Subcutaneous preadipocyte (primary cell): Measurements from ENCODE around the gene TMEM236.

DNA sequence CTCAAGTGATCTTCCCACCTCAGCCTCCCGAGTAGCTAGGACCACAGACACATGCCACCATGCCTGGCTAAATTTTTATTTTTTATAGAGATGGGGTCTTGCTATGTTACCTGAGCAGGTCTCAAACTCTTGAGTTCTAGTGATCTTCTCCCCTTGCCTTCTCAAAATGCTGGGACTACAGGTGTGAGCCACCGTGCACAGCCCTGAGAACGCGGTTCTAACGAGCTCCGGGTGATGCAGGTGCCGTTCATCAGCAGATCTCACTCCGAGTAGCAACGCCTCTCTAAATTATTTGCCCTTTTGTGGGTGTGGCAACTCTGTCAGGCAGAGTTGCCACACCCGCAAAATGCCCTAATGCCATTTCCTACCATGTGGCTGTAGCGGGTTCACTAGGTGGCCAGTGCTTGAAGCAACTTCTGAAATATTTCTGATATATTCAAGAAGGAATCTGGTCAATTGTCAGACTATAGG lies 62.8 kb upstream of the NMT2 start:
- CAGE, long polyA plus RNA: no peak

DNA sequence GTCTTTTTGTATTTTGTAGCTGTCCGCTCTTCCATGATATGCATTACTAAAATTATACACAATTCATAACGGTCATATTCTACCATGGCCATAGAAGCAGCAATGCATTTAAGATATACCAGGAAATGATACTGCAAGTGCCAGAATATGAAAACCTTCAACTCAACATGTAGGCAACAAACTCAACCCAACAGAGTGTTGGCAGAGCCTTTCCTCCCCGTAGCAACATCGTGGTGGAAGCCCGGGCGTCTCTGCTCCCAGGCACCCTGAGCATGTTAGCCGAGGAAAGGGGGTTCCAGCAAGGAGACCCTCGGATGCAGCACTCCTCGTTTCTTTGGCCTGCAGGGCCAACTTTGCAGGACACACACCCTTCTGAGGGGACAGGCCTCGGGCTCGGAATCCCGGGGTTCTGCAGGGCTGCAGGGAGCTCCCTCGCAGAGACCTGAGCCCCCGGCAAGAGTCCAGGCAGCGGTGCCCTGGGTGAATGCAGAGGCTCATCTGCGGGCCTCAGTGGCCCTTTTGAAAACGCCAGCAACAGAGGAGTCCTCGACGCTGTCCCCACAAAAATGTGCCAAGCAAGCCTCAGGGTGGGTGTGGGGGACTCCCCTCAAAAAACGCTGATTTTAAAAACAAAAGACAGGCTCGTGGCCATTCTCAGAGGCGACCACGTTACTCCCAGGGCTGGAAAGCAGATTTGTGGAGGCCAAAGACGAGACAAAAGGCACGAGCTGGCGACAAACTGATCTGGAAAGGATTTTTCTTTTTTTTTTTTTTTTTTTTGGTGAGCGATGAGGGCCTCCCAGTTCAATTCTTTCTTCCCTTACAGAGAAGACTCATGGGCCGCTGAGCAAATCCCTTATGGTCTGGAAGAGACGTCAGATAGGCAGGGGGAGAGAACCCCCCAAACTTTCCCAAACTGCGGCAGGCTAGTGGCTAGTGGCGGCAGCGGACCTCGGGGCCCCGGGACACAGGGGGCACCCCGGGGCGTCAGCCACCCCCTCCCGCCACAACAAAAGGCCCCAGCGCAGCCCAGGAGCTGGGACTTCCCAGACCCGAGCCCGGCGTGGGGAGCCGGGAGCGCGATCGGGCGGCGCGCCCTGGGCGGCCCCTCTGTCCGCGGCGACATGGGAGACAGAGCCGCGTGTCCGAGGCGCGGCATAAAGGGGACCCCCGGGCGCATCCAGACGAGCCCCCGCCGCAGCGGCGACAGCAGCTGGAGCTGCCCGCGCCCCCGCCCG lies 1.2 kb downstream of the FAM171A1 start:
- CAGE, long polyA plus RNA: no peak

- CAGE, long polyA plus RNA: no peak
Observed at GRCh38 chr10:15374146-15374746, 3.2 kb upstream of the FAM171A1 start.

GRCh38 chr10:15529002-15529331 lies 157.9 kb upstream of the FAM171A1 start:
- CAGE, long polyA plus RNA: no peak

GRCh38 chr10:16440296-16440967 lies 3.6 kb downstream of the PTER start:
- CAGE, long polyA plus RNA: no peak

DNA sequence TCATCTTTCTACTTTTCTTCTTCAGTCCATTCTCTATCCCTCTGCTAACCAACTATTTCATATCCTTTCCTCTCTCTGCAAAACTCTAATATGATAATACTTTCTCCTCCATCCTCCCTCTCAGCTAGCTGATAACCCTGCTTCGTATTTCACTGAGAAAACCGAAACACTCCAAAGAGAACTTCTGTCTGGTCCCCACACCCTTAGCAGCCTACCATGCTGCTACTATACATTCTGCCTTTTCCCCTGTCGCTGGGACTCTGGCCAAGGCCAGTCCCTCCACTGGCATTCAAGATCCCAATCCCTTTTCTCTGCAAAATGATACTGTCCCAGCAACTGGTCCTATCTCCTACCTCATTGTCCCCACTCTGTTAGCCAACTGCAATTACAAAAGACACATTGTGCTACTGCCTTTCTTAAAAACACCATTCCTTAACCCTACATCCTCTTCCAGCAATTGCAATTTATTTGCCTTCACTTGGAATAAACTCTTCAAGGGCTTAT lies 113.6 kb upstream of the C1QL3 start:
- CAGE, long polyA plus RNA: no peak

DNA sequence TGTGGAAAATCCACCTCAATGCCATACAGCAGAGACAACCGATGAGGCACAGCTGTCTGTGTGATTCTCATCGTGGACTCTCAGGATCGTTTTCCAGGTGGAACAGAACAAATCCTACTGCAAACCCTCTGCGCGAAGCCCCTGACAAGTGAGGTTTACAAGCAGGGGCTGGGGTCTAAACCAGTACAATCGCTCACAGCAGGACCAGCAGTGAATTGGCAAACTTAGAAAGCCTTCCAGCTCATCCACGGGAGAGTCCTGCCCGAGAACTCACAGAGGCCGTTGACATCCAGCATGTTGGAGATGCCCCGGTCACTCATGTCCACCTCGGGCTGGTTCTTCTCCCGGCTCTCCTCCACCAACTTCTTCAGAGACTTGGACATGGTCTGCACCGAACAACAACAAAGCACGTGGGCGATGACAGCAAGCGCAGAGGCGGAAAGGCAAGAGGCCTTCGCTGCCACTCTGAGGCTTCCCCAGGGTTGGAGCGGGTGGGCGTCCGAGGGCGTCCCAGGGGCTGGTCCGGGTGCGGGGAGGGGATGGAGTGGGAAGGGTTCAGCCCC lies 444 bp downstream of the RSU1 start:
- CAGE, long polyA plus RNA: no peak

GRCh38 chr10:16828059-16828535 lies 10.9 kb upstream of the RSU1 start:
- CAGE, long polyA plus RNA: no peak

GRCh38 chr10:16891796-16892403 lies 74.7 kb upstream of the RSU1 start:
- CAGE, long polyA plus RNA: no peak

GRCh38 chr10:16986300-16987342 lies 143.0 kb downstream of the CUBN start:
- CAGE, long polyA plus RNA: no peak

DNA sequence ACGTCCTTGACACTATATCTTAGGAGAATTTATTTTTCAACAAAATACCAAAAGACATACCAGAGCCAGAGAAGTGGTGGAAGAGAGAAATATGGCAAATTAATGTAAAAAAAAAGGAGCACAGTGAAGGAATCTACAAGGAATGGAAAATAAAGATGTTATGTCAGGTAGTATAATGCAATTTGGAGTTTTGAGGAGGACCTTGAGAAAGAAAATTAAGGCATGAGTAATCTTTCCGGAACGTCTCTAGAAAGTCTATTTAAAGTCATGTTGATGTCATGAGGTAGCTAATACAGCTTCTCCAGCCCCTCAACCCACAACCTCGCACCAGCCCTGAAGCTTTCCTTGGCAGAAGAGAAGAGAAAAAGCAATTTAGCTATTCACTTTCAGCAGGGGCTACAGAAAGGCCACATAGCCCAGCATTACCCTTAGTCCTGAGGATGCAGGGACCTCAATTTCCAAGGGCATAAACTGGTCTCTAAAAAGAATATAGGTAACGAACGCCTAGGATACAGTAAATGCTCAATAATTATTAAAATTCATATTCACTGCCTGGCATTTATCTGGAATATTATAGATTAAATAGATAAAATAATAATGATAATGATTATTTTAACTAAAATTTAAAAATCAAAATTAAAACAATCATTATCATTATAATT lies 22.4 kb downstream of the TRDMT1 start:
- CAGE, long polyA plus RNA: no peak

DNA sequence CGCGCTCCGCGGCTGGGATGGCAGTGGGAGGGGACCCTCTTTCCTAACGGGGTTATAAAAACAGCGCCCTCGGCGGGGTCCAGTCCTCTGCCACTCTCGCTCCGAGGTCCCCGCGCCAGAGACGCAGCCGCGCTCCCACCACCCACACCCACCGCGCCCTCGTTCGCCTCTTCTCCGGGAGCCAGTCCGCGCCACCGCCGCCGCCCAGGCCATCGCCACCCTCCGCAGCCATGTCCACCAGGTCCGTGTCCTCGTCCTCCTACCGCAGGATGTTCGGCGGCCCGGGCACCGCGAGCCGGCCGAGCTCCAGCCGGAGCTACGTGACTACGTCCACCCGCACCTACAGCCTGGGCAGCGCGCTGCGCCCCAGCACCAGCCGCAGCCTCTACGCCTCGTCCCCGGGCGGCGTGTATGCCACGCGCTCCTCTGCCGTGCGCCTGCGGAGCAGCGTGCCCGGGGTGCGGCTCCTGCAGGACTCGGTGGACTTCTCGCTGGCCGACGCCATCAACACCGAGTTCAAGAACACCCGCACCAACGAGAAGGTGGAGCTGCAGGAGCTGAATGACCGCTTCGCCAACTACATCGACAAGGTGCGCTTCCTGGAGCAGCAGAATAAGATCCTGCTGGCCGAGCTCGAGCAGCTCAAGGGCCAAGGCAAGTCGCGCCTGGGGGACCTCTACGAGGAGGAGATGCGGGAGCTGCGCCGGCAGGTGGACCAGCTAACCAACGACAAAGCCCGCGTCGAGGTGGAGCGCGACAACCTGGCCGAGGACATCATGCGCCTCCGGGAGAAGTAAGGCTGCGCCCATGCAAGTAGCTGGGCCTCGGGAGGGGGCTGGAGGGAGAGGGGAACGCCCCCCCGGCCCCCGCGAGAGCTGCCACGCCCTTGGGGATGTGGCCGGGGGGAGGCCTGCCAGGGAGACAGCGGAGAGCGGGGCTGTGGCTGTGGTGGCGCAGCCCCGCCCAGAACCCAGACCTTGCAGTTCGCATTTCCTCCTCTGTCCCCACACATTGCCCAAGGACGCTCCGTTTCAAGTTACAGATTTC lies 1.5 kb downstream of the VIM start:
- CAGE, long polyA plus RNA: start-site peak on the plus strand centred at position 300 of the sequence, 441 bp wide, 25,609 and 11,484 reads in 2 replicates; start-site peak on the minus strand centred at position 781 of the sequence, 113 bp wide, 27 and 20 reads in 2 replicates

DNA sequence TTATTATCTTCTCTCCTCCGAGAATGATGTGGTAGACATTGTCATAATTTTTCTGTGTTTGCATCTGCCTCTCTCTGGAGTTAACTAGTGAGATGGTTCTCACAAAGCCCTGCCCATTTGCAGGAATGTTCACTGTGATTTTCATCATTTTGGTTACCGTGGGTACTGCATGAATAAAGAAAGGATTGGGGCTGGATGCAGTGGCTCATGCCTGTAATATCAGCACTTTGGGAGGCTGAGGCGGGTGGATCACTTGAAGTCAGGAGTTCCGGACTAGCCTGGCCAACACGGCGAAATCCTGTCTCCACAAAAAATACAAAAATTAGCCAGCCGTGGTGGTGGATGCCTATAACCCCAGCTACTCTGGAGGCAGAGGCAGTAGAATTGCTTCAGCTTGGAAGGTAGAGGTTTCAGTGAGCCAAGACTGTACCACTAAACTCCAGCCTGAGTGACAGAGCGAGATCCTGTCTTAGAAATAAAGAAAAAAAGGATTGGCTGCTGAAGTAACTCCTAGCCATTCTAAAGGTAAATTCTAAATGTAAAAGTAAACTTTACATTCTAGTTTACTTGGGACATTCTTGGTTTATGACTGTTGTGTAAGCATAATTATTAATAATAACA lies 10.9 kb downstream of the VIM start:
- CAGE, long polyA plus RNA: no peak

DNA sequence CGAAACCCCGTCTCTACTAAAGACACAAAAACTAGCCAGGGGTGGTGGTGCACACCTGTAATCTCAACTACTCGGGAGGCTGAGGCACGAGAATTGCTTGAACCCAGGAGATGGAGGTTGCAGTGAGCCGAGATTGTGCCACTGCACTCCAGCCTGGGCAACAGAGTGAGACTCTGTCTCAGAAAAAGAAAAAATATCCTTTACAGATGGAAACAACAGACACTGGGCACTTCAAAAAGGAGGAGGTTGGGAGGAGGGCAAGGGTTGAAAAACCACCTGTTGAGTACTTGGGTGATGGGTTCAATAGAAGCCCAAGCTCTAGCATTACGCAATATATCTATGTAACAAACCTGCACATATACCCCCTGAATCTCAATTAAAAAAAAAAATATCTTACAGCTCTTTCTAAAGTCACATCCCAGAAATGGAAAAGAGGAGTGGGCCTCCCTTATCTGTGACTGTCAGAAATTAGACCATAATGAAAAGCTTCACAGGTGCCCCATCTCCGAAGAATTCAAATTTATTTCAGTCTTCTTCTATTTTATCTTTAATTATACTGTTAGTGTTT lies 12.0 kb downstream of the VIM start:
- CAGE, long polyA plus RNA: no peak

DNA sequence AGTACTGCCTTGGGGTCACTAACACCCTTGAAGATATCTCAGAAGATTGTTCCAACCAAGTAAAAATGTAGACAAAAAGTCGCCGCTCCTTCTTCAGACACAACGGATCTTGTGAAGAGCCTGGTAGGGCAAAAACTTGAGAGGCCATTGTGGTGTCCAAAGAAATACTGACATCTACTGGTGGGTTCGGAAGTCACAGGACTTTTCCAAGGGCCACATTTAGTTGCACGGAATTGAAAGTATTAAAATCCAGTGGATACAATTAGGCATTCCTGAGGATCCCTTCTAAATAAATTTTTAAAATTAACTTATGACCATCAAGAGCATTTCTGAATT lies 29.6 kb downstream of the VIM start:
- CAGE, long polyA plus RNA: no peak

DNA sequence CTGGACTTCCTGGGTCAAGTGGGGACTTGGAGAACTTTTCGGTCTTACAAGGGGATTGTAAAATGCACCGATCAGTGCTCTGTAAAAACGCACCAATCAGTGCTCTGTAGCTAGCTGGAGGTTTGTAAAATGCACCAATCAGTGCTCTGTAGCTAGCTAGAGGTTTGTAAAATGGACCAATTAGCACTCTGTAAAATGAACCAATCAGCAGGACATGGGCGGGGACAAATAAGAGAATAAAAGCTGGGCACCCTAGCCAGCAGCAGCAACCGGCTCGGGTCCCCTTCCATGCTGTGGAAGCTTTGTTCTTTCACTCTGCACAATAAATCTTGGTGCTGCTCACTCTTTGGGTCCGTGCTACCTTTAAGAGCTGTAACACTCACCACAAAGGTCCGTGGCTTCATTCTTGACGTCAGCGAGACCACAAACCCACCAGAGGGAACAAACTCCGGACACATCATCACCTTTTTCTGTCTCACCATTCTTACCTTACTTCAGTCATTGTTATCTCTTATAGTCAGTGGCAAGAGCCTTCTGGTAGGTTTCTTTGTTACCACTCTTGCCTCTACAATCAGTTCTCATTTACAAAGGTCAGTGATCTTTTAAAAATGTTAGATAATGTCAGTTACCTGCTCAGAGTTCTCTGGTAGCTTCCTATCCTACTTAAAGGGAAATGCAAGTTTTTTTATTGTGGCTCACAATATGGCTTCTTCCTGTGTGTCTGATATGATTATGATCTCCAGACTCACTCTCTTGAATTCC lies 4.4 kb downstream of the STAM start:
- CAGE, long polyA plus RNA: no peak

GRCh38 chr10:17744244-17745178 lies 7.5 kb upstream of the TMEM236 start:
- CAGE, long polyA plus RNA: no peak

- CAGE, long polyA plus RNA: no peak
Observed at GRCh38 chr10:17751926-17752620, at the start of gene TMEM236. TMEM236 (plus strand) TSS chr10:17752201.

DNA sequence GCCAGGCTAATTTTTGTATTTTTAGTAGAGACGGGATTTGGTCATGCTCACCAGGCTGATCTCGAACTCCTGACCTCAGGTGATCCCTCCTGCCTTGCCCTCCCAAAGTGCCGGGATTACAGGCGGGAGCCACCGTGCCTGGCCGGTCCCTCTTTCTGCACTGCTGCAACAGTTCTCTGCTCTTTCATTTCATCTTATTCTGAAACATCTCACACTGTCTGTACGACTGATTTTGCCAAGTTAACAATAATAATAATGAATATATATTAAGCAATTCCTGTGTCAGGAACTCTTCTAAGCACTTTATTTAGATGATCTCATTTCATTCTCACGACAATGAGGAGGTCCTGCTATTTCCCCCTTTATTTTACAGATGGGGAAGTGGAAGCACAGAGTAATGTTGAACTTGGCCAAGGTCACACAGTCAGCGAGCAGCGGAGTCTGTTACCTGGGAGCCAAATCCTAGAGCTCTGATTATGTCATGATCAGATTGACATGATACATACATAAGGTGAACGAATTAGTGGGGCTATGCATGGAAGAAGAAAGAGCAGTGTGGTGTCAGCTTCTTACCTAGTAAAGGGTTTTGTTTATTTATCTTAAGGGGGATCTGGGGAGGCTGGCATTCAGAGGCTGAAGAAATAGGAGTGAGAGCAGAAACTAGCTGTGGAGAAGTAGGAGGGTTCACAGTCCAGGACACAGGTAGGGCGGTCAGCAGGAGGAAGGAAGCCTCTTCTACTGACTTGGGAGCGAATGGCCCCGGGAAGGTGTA lies 5.9 kb downstream of the MRC1 start:
- CAGE, long polyA plus RNA: no peak

- CAGE, long polyA plus RNA: no peak
Observed at GRCh38 chr10:18036130-18036518, 84.4 kb downstream of the SLC39A12 start.